H4 (cell line): ENCODE results near the genes ELAVL2, IFNK and ACO1.

DNA sequence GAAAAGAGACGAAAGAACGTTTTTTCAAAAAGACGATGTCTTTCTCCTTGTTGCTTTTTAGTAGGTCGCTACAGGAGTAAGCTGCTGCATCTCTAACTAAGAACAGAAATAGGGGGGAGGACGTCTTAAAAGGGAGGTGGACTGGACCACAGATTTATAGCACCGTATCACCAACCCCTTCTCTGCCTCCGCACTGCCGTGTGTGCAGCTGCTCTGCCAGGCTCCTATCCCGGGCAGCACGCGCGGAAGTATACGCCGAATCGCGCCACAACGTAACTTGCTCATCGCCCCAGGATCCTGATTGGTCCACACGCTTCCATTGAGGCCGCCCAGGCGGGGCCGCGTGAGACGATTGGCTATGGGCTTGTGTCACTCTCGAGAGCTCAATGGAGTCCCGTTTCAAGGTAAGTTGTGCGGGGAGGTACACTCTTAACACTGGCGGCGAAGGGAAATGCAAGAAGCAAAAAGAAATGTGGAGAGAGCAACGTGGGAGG, at the start of gene ELAVL2:
Gene ELAVL2 (minus strand): TSS at position 127 of the 494 bp plus-strand sequence.
- RAMPAGE, long total RNA, result no peak

GRCh38 chr9:26901288-26901569, 8.6 kb upstream of the CAAP1 start:
- RAMPAGE, long total RNA, result no peak

DNA sequence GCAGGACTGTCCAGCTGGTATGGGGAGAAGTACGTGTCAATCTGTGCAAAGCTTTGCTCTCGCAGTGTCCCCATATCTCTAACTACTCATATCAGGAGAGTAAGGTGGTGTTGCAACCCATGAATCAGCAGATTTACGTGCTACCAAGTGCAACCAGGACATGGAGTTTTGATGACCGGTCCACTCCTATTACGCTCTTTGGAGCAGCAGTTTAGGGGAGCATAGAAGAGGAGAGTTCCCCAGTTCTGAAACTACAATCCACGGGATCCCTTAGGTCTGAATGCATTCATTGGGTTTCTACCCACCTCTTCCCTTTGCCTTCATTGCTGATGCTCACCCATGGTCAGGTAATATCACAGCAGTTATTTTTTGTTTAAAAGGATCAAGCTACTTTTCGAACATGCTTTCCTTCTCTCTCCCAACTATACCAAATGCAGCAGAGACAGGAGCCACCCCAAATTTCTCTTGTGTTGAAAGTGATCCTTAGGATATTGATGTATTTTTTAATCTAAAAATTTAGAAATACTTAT, 74.9 kb downstream of the TEK start:
- RAMPAGE, long total RNA, result no peak

GRCh38 chr9:27340807-27341454, 44.0 kb upstream of the EQTN start:
- RAMPAGE, long total RNA, result no peak

- RAMPAGE, long total RNA, result no peak
Observed at GRCh38 chr9:27386826-27387216, 89.9 kb upstream of the EQTN start.

DNA sequence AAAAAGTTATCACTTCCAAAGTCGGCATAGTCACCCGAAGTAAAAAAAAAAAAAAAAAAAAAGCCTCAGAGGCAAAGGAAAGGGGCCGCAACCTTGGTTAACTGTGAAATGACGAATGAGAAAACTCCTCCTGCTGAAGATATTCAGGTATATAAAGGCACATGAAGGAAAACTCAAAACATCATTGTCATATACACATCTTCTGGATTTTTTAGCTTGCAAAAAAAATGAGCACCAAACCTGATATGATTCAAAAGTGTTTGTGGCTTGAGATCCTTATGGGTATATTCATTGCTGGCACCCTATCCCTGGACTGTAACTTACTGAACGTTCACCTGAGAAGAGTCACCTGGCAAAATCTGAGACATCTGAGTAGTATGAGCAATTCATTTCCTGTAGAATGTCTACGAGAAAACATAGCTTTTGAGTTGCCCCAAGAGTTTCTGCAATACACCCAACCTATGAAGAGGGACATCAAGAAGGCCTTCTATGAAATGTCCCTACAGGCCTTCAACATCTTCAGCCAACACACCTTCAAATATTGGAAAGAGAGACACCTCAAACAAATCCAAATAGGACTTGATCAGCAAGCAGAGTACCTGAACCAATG, at the start of gene IFNK:
Gene IFNK (plus strand): TSS at position 181 of the 610 bp plus-strand sequence.
- RAMPAGE, long total RNA, result no peak

- RAMPAGE, long total RNA, result no peak
Observed at GRCh38 chr9:27528619-27528915, 1.0 kb downstream of the MOB3B start.

- RAMPAGE, long total RNA, result no peak
Observed at GRCh38 chr9:27539505-27540394, 10.1 kb upstream of the MOB3B start.

GRCh38 chr9:27542682-27542881, 13.0 kb upstream of the MOB3B start:
- RAMPAGE, long total RNA, result no peak

DNA sequence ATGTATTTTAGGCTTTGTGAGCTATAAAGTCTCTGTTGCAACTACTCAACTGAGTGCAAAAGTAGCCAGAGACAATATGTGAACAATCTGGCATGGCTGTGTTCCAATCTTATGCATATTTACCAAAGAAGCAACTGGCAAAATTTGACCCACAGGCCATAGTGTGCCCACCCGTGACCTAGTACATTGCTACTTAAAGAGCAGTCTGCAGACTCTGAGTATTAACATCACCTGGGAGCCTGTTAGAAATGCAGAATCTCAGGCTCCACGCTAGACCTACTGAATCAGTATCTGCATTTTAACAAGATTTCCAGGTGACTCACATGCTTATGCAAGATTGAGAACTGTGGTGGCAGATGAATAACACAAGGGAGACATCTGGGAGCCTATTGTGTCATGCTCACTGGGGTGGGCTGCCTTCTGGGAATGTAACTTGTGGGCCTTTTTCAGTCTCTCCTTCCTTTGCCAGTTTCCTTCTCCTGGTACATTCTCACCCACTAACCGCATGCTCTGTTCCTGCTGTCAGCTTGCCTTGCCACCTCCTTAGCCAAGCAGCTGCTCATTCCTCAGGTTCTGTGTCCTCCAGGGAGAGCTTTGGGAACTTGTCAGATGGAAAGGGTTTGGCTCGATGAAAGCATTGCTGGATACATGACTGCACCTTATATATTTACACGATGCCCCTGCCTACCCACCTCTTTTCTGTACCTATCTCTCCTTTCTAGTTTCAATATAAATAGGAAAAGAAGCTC, 176.5 kb upstream of the C9orf72 start:
- RAMPAGE, long total RNA, result no peak

DNA sequence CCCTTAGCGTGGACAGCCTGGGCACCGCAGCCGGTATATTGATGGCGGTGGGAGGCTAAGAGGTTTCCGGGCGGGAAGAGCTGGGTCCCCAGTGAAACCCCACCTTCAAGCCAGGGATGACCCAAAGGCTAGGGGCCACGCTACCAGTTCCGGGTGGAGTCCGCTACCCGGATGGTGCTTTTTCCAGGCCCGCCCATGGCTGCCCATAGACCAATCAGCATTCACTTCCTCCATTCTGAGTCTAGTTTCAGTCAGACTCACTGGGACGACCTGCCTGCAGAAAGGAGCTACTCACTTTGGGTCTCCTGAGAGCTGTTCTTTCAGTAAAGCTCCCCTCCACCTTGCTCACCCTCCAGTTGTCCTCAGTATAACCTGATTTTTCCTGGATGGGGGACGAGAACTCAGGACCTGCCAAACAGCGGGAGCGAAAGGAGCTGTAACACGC, 1361.5 kb upstream of the LINGO2 start:
- RAMPAGE, long total RNA, result no peak

DNA sequence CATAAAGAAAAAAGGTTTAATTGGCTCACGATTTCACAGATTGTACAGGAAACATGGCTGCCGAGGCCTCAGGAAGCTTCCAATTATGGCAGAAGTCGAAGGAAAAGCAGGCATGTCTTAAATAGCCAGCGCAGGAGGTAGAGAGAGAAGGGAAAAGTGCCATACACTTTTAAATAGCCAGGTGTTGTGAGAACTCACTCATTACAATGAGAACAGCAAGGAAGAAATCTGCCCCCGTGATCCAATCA, 1484.0 kb upstream of the LINGO2 start:
- RAMPAGE, long total RNA, result no peak

GRCh38 chr9:31756451-31756937, 627.9 kb upstream of the ACO1 start:
- RAMPAGE, long total RNA, result no peak

DNA sequence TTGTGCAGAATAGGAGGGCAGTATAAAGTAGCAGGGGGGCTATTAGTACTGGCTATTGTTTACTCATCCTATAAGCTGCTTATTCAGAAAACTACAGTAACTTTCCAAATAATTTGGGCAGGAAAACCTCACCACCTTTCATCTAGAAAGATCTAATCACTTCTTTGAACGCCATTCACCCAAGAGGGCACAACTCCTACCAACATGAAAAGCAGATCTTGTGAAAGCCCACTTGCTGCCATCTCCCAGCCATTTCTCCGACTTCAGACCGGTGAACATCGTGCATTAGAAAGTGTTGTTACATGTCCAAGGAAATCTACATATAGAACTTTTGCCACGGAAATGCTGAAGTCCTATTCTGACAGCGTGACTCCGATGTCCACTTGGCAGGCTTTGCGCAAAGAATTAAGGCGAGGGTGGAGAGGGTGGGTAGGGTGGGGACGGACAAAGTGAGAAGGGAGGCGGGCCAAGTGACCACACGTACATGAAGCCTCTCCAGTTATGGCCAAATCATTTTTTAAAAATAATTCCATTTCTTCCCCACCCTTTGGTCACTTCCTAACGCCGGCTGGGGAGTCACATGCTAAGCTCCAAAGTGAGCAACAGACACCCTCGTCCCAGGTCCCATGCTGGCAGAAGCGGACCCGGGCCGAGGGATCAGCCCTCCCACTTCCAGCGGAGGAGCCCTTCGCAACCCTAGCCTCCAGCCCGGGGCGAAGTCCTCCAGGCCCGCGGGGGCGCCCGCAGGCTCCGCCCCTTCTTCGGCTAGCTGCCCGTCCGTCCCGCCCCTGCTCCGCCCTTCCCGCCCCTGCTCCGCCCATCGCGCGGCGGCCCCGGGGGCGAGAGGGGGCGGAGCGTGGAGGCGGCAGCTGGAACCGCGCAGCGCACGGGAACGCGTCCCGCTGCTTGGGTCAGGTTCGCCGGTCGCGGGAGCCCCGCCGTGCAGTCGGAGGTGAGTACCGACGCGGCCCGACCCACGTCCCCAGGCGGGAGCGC, at the start of gene ACO1:
Gene ACO1 (plus strand): TSS at position 860 of the 996 bp plus-strand sequence.
- RAMPAGE, long total RNA, result start-site peak on the plus strand centred at position 881 of the sequence, 18 bp wide, 23 reads

DNA sequence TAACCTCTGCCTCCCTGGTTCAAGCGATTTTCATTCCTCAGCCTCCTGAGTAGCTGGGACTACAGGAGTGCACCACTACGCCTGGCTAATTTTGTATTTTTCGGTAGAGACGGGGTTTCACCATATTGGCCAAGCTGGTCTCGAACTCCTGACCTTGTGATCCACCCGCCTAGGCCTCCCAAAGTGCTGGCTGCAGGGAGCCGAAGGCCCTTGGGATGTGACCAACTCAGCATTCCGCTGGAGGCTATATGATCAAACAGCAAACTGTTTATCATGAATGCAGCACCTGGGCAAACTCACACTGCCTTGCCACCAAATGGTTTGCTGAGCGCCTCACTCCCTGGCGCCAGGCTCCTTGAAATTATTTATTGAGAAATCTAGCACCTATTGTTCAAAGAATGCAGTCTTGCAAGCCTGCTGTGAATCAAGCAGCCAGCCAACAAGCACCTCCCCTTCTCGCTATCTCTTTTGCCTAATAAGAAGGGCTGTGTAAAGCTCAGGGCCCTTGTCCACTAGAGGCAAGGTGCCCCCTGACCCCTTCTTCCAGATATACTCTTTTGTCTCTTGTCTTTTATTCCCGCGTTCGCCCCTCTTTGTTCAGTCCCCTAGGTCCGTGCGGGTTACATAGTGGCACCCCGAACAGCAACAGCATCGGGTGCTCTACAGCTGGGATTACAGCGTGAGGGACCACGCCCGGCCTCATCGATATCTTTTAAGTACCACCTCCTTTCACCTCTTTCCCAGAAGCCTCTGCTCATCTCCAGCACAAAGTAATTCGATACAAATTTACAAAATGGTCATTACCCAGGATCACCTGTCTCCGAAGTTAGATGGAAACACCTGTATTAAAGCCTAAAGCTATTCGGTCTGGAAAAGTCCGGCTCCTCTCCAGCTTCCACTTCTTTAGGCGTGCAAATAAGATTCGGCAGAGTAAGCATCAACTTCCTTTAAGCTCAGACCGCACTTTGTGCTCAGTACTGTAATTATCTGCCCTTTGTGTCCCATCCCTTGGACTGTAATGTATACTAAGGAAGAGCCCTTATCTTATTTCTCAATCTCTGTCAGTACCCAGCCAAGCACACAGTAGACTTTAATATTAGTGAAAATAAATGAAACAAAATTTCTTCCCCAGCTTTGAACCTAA, 943 bp downstream of the RIGI start:
- RAMPAGE, long total RNA, result no peak

GRCh38 chr9:32992308-32992753, 9.1 kb downstream of the APTX start:
- RAMPAGE, long total RNA, result no peak

GRCh38 chr9:33044683-33045192, 19.7 kb downstream of the DNAJA1 start:
- RAMPAGE, long total RNA, result no peak

- RAMPAGE, long total RNA, result no peak
Observed at GRCh38 chr9:33082096-33082603, 5.7 kb upstream of the SMU1 start.

DNA sequence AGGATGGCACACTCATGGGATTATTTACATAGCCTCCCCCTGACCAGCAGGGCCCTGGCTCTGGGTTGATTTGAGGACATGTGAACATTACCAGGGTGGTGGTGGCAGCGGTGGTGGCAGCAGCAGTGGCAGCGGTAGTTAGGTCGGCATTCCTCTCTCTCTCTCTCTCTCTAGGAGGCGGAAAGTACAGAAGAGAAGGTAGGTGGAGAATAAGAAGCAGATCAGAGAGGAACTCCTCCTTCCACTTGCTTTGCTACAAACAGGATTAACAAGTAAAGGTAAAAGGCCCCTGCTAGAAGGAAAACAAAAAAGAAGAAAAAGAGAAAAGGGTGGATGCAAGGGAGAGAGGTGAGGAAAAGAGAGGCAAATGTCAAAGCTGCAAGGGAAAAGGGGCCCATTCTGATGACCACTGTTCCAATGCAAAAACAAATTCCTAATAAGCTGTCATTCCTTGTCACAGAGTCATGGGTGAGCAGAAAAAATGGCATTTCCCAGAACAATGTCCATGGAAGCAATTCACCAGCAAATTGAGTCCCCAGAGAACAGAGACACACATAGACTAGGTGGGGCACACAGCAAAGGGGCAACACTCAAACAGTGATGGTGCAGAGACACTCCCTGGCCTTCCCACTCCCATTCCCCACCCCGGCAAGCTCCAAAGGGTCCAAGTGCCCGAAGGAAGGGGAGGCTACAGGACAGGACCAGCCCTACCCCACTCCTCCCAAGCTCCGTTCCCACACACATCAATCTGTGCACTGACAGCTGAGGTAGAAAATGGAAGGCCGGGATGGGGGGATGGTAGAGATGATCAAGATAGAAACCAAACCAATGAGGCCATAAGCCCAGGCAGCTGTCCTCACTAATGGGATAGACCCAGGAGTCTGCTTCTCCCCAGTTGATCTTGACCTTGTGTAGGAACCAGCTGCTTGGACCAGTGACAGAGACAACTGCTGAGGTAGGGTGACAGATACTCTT, 38.9 kb downstream of the B4GALT1 start:
- RAMPAGE, long total RNA, result no peak

DNA sequence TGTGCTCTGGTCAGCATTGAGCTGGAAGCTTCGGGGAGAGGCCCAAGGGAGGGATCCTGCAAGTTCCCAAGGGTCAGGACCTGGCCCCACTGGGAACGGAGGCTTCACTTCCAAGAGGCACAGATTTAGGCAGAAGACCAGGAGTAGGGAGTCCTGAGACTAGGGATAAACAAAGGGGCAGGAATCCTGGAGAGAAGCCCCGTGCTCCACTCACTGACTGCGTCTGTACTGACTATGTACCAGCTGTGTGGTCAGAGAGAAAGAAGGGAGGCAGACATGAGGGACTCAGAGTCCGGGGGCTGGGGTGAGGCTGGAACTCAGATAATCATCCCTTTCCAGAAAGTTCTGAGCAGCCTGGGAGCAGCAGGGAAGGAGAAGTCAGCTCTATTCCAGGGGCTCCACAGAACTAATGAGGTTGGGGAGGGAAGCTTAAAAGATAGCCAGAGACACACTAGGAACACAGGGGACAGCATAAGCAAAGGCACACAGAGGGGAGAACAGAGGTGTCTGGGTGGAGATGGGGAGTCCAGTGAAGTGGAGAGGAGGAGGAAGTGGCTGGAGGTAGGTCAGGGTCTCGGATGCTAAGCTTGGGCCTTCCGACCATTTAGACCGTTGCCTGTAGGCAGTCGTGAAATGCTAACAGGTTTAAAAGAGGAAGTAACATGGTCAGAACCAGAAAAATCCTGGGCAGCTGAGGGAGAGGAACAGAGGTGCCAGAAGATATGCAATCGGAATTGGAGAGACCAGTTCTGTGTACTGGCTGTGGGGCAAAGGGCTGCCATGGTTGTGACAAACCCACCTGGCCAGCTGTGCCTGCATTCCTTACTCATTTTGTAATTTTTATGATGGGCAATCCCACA, 37.6 kb downstream of the B4GALT1 start:
- RAMPAGE, long total RNA, result no peak